ENCODE data around the genes WDR91 and MTPN.

GRCh38 chr7:133424047-133424584, 171.2 kb downstream of the EXOC4 start:
- PRO-cap, 3 experiments, result peak in 3 of 3 experiments; most common plus-strand start chr7:133424158 (in 3)
- RAMPAGE, long total RNA, 2 experiments, result no peak in any of the 2 experiments
- RRBS, result no CpG with 5 or more reads among the region's 16 CpGs

DNA sequence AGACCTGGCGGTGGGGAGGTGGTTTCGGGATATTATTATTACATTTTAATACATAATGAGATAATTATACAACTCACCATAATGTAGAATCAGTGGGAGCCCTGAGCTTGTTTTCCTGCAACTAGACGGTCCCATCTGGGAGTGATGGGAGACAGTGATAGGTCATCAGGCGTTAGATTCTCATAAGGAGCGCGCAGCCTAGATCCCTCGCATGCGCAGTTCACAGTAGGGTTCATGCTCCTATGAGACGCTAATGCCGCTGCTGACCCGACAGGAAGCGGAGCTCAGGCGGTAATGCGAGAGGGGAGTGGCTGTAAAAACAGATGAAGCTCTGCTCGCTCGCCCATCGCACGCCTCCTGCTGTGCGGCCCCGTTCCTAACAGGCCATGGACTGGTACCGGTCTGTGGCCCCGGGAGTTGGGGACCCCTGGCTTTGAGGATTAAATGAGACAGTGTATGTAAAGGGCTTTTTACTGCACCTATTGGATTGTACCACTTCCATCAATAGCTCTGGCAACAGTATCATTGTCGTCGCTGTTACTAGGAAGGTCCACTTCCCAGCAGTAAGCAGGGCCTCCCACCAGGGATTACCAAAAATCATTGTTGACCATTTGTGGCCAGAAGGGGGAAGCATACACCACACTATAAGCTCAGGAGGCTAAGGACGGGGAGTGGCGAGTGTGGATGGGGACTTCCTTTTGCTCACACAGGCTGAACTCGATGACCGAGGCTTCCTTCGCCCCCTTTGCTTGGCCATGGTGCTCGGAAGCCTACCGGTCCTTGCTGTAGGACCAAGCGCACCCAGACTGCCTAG, 26.5 kb downstream of the AKR1B1 start:
- PRO-cap, 3 experiments, result peak in 3 of 3 experiments; most common plus-strand start position 294 of the sequence (in 3); most common minus-strand start position 184 of the sequence (in 1)
- RAMPAGE, long total RNA, 2 experiments, result start-site peak on the minus strand in 2 of 2 experiments, centred at positions 172 to 182 of the sequence, 31 to 47 reads per replicate
- RRBS, result 3% methylated on average over 2 of the region's 32 CpGs

DNA sequence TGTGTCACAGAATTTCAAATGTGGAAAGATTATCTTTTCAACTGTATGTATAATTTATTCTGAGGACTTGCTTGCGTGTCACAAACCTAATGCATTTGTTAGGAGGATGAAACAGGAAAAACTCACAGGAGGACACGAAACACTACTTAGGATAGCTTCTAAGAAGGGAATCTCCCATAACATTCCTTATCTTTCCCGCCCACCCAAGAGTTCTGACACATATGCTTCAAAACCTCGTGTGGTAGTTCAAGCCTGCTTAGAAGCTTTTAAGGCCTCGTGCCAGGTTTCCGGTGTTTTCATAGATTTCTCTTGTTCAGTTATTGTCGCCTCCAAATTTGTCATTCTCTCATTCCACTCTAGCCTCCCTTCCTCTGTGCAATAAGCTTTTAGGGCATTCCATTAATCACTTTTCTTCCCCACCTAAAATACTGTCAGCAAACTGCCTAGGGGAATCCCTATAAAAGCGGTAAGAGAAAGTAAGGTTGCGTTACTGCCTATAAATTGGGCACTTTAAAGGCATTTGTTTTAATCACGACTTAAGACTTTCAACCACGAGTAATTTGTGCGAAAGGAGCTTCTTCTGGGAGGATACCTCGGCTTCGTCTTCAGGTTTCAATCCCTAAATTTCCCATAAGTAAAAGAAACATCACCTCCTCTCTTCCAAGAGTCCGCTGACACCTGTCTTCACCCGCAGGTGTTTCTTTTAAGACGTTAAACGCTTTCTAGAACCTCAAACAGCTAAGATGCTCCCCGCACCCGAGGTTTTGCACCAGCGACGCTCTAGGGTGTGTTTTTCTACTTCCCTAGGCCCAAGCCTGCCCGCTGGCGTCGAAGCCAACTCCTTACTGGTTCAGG, 628 bp upstream of the BPGM start:
- PRO-cap, 3 experiments, result peak in 3 of 3 experiments; most common minus-strand start position 766 of the sequence (in 3)
- RAMPAGE, long total RNA, 2 experiments, result start-site peak on the minus strand in 2 of 2 experiments, centred at positions 774 to 779 of the sequence, 29 to 31 reads per replicate
- RRBS, result no CpG with 5 or more reads among the region's 25 CpGs

DNA sequence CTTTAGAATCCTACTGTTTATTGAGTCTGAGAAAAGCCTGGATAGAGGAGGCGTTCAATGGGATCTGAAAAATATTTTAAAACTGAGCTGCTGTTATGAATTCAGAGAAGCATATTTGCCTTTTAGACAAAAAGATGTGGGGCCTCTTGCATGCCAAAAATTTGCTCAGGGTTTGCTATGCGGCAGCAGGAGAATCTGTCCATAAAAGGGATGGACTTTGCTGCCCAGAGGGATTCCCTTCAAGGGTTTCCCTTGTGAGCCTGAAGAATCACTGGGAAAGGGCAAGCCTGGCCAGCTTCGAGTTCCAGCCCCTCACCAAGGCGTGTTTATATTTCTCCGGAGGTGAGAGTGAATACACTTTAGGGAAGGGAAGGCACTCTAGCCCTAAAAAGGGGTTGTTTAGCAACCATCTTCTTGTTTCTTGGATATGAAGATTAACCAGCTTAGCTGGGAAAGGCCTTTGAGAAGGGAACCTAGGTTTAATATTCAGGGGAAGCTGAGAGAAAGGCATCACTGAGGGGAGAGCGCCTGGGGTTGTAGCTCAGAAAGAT, 55.5 kb upstream of the CALD1 start:
- PRO-cap, 3 experiments, result peak in 2 of 3 experiments; most common plus-strand start position 263 of the sequence (in 2)
- RAMPAGE, long total RNA, 2 experiments, result no peak in any of the 2 experiments
- RRBS, result no CpG with 5 or more reads among the region's 6 CpGs

DNA sequence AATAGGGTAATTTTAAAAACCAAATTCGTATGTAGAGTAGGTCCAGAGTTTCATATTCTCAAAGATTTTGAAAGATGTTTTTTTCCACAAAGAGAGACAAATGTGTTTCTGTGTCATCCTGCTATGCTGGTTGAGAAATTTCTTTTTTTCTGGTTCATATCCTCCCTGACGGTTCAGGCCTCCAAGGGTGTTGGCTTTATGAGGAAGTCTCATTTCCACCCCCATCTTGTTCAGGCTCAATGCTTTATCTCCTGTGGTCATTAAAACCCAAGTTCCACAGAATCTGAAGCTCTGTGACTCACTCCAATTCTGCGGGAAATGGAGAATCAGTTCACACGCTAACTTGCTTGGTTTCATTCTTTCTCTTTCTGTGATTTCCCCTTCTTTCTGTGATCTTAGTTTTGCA, 41.5 kb upstream of the CALD1 start:
- PRO-cap, 3 experiments, result no peak in any of the 3 experiments
- RAMPAGE, long total RNA, 2 experiments, result no peak in any of the 2 experiments
- RRBS, result no CpG with 5 or more reads among the region's 4 CpGs

DNA sequence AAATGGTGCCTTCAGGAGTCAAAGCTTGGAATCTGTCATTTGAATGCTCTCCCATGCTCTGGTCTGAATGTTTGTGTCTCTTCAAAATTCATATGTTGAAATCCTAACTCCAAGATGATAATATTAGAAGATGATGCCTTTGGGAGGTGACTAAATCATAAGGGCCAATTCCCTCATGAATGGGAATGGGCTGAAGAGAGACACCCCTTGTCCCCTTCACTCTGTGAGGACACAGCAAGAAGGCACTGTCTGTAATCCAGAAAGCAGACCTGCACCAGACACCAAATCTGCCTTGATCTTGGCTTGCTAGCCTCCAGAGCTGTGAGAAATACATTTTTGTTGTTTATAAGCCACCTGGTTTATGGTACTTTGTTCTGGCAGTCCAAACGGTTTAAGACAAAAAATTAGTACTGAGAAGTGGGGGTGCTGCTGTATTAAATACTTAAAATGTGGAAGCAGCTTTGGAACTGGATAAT, 33.3 kb upstream of the CALD1 start:
- PRO-cap, 3 experiments, result no peak in any of the 3 experiments
- RAMPAGE, long total RNA, 2 experiments, result no peak in any of the 2 experiments
- RRBS, result no CpG with 5 or more reads among the region's 1 CpG

DNA sequence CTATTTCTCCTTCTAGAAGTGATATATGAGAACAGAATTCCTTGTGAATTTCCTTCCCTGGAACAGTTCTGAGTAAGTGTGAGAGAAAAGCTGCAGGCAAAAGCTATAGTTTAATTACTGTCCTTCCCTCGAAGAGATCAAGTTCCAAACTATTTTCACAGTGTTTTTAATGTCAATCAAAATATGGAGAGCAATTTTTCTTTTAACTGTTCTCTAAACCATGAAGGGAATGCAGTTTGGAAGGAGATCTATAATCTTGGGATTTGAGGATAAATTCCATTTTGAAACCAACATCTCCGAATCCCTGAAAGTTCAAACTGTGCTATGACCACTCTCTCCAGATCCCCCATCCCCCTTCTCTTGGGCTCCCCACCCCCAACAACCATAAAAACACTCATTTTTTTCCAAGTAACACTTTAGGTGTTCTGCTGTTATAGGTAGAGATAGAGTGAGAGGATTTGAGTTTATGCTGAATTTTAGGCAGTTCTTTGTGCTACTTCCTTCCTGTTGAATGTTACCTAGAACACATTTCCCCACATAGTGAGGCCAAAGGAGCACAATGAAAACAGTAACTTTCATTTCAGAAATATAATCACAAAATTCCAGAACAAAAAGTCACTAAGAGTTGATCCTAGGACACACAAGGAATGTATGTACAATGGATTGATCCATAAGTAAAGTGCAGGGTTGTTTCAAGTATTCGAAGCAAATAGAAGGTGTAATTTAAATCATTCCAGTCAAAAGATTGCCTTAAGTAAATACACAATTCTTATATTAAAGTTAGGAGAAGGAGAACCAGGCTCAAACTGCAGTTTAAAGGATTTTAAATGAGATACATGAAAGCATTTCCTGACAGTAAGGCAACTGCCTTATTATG, 1.9 kb downstream of the CALD1 start:
- PRO-cap, 3 experiments, result no peak in any of the 3 experiments
- RAMPAGE, long total RNA, 2 experiments, result no peak in any of the 2 experiments
- RRBS, result no CpG with 5 or more reads among the region's 3 CpGs

GRCh38 chr7:134813003-134813455, 33.6 kb downstream of the CALD1 start:
- PRO-cap, 3 experiments, result no peak in any of the 3 experiments
- RAMPAGE, long total RNA, 2 experiments, result no peak in any of the 2 experiments
- RRBS, result no CpG with 5 or more reads among the region's 2 CpGs

GRCh38 chr7:134834566-134835157, 55.2 kb downstream of the CALD1 start:
- PRO-cap, 3 experiments, result no peak in any of the 3 experiments
- RAMPAGE, long total RNA, 2 experiments, result no peak in any of the 2 experiments
- RRBS, result no CpG with 5 or more reads among the region's 1 CpG

- PRO-cap, 3 experiments, result no peak in any of the 3 experiments
- RAMPAGE, long total RNA, 2 experiments, result no peak in any of the 2 experiments
- RRBS, result no CpG with 5 or more reads among the region's 6 CpGs
These were observed 84.7 kb upstream of the AGBL3 start for GRCh38 chr7:134901381-134902200.

- PRO-cap, 3 experiments, result no peak in any of the 3 experiments
- RAMPAGE, long total RNA, 2 experiments, result no peak in any of the 2 experiments
- RRBS, result no CpG with 5 or more reads among the region's 26 CpGs
These were observed 16.0 kb upstream of the CYREN start for GRCh38 chr7:135186094-135187313.

GRCh38 chr7:135210653-135211669, at the start of gene WDR91:
WDR91 (minus strand) TSS chr7:135211526.
- PRO-cap, 3 experiments, result peak in 3 of 3 experiments; most common plus-strand start chr7:135211104 (in 1); most common minus-strand start chr7:135211503 (in 3)
- RAMPAGE, long total RNA, 2 experiments, result start-site peak on the minus strand in 2 of 2 experiments, at chr7:135211508-135211520 at its widest, 100 to 105 reads per replicate
- RRBS, result 2% methylated on average over 41 of the region's 74 CpGs

DNA sequence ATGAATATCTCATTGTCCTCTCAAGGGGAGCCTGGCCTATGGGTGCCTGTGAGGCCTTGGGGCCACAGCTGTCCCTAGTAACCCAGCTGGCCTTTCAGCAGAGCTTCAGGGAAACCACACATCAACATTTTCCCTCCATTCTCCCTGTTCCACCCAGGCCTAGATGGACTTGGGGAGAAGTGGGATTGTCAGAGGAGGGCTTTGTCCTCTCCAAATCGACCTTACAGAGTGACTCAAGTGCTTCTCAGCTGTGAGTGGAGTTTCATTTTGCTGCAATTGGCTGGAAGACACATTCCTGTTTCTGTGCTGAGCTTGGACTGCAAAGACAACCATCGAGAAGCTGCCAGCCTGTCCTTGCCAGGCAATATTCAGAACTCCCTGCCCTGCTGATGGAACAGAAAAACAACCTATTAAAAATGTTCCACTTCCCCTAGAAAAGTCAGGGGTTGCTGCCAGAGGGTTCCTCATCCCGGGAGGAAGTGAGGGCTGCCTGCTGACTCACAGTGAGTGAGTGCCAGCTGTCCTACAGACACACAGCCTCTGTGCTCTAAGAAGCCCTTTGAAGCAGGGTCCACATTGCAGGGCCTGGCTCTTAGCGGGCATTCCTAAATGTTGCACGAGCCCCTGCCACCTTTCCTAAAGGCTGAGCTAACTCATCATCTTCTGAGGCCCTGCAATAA, 20.4 kb downstream of the STRA8 start:
- PRO-cap, 3 experiments, result peak in 3 of 3 experiments; most common plus-strand start position 503 of the sequence (in 3); most common minus-strand start position 330 of the sequence (in 1)
- RAMPAGE, long total RNA, 2 experiments, result no peak in any of the 2 experiments
- RRBS, result no CpG with 5 or more reads among the region's 5 CpGs

DNA sequence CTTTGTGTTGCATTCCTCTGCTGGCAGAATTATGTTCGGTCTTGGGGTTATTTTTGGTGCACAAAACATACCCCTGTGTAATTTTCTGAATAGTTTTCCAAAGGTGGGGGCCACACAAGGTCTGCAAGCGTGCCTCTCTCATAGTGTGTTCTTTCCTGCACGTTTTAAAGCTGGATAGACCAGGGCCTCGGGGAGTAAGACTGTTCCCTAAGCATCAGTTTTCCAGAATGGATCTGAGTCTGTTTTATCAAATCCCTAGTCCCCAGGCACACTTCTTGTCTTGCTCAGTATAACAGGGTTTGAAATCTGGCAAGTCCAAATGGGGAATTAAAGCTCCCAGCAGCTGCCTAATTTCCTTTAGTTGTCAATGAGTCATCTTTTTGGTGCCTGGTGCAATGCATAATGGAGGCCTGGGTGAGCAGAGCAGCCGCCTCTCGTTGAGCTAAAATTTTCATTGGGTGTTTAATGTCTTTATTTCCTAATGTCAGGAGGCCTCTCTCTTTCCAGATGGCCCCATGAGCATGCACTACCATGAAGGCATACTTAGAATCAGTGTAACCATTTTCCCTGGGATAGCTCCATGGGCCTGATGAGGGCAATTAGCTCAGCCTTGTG, 87.9 kb downstream of the STRA8 start:
- PRO-cap, 3 experiments, result no peak in any of the 3 experiments
- RAMPAGE, long total RNA, 2 experiments, result no peak in any of the 2 experiments
- RRBS, result no CpG with 5 or more reads among the region's 6 CpGs

GRCh38 chr7:135638422-135638901, 23.9 kb upstream of the STMP1 start:
- PRO-cap, 3 experiments, result no peak in any of the 3 experiments
- RAMPAGE, long total RNA, 2 experiments, result no peak in any of the 2 experiments
- RRBS, result no CpG with 5 or more reads among the region's 4 CpGs

DNA sequence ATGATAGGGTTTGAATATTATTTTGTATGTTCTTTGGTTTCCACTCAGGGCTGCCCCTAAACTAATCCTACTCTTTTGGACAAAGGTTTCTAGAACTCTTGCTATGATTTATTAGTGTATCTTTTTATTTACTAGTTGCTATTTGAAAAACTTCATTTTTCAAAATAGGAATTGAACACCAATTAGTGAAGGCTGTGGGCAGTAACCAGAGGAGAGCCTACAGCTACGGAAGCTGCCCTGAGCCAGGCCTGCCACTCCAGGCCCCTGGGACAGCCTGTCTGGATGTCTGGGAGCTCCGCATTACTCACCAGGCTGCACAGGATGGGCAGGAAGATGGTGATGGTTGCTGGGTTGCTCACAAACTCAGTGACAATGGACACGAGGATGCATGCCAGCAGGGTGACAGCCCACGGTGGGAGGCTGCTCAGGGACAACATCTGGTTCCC, 22.9 kb downstream of the STMP1 start:
- PRO-cap, 3 experiments, result no peak in any of the 3 experiments
- RAMPAGE, long total RNA, 2 experiments, result no peak in any of the 2 experiments
- RRBS, result no CpG with 5 or more reads among the region's 4 CpGs

- PRO-cap, 3 experiments, result no peak in any of the 3 experiments
- RAMPAGE, long total RNA, 2 experiments, result no peak in any of the 2 experiments
- RRBS, result no CpG with 5 or more reads among the region's 13 CpGs
These were observed 6.7 kb upstream of the FAM180A start for GRCh38 chr7:135755258-135755752.

DNA sequence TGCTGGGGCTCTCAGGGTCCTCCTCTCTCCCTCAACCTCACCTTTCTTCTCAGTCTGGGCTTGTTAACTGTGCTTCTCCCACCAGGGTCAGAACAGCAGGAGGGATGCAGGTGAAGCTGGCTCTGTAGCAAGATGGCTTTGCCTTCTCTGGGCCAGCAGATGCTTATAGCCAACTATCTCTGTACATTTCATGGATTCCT, 93.1 kb upstream of the FAM180A start:
- PRO-cap, 3 experiments, result peak in 1 of 3 experiments; most common plus-strand start position 92 of the sequence (in 1)
- RAMPAGE, long total RNA, 2 experiments, result no peak in any of the 2 experiments

- PRO-cap, 3 experiments, result peak in 3 of 3 experiments; most common plus-strand start chr7:135977568 (in 2); most common minus-strand start chr7:135977336 (in 3)
- RAMPAGE, long total RNA, 2 experiments, result start-site peak on the minus strand in 2 of 2 experiments, at chr7:135977311-135977402 at its widest, 1,377 to 1,391 reads per replicate
- RRBS, result 2% methylated on average over 17 of the region's 60 CpGs
These were observed at the start of gene MTPN for GRCh38 chr7:135976471-135977699. MTPN (minus strand) TSS chr7:135977359.

DNA sequence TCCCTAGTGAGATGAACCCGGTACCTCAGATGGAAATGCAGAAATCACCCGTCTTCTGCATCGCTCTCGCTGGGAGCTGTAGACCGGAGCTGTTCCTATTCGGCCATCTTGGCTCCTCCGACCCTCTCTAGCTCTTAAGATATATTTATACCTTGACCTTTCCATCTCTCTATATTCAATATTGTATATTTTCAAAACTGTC, 442.8 kb upstream of the MTPN start:
- PRO-cap, 3 experiments, result no peak in any of the 3 experiments
- RAMPAGE, long total RNA, 2 experiments, result no peak in any of the 2 experiments
- RRBS, result no CpG with 5 or more reads among the region's 7 CpGs

All from testis (tissue), 5 donors.